ENCODE data around the gene GPR12.

DNA sequence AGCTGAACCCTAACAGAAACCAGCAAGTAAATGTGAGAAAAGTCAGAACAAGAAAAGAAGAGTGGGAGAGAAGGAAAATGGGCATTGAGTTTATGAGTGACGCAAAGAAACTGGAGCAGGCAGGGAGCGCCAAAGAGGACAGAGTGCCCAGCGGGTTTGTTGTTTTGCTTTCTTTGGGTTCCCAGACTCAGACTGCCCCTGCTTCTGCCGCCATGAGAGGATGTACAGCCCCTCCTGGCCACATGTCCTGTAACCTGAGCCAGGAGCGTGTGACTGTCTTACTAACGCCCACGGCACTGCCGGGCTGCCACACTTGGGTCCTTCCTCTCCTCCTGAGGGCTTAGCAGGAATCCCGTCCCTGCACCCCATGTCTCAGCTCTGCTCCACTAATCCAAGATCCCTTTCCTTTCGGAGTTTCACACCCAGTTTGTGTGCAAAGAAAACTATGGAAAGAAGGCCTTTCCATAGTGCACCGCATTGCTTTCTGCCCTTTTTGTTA is 80.5 kb downstream of the GPR12 start:
- PRO-cap: no peak
- RAMPAGE, long total RNA, 5 experiments: no peak in any of the 5 experiments
- RRBS: no CpG with 5 or more reads among the region's 11 CpGs

GRCh38 chr13:26721151-26721558 is 39.4 kb downstream of the GPR12 start:
- PRO-cap: no peak
- RAMPAGE, long total RNA, 5 experiments: no peak in any of the 5 experiments
- RRBS: no CpG with 5 or more reads among the region's 8 CpGs

DNA sequence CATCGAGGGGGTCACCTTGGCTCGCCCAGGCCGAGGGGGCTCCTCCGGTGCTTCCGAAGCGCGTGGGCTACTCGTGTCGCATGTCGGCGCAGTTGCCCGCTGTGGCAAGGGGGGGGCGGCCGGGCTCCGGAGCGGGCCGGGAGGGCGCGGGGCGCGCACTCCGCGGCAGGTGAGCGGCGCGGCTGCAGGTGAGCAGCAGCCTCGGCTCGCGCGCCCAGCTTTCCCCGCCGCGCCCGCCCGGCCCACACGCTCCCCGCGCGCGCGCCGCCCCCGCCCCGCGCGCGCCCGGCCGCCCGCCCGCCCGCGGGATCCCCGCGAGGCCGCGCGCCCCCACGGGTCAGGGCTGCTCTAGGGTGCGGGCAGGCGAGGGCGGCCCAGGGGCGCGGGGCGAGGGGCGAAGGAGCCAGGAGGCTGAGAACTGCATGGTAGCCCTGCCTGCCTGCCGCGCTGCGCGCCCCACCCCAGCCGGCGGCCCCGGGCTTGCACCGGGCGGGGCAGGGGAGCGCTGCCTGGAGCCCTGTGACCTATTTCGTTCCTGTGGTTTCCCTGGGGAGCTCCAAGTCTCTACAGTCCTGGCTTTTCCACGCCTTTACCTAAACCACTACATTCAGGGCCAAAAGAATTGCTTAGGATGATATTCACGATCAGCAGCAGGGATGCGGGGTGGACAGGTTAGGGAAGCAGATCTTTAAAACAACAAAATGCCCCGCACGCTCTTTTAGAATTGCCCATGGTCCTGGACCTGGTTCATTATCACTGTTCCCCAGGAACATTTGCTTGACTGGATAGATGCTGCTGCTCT is at the start of gene GPR12:
GPR12 (minus strand) TSS at position 223 of the 802 bp plus-strand sequence.
- PRO-cap: no peak
- RAMPAGE, long total RNA, 5 experiments: no peak in any of the 5 experiments
- RRBS: 5% methylated on average over 38 of the region's 82 CpGs

DNA sequence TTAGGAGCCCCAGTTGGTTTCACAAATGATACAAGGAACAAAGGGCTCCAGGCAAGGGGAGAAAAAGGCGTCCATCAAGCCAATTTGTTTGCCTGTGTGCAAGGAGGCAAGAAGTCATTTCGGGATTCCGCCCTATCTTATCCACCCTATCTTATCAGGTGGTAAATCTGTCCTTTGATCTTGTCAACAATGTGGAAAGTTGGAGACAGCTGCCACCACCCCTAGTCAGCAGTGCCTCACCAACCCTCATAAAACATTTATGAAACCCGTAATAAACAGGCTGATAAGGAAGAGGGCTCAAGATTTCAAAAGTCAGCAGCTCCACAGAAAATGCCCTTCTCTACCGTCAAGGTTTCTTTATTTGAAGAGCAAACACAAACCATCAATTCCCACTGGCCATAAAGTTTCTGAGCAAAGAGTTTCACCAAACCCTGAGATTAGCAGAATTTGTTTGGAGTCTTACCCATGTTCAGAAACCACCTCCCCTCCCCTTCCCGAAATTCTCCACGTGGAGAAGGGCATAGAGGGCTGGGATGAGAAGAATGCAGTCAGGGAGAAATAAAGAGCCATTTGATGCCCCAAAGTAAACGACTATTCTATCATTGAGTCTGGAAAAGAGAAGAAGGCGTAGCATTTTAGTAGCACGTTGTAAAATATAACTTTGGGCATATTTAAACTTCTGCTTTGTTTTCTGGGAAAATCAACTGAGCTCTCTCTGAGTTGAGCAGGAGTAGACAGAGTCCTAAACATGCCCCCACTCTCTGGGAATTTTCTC is 196.1 kb upstream of the GPR12 start:
- PRO-cap: no peak
- RAMPAGE, long total RNA, 5 experiments: no peak in any of the 5 experiments
- RRBS: no CpG with 5 or more reads among the region's 10 CpGs

DNA sequence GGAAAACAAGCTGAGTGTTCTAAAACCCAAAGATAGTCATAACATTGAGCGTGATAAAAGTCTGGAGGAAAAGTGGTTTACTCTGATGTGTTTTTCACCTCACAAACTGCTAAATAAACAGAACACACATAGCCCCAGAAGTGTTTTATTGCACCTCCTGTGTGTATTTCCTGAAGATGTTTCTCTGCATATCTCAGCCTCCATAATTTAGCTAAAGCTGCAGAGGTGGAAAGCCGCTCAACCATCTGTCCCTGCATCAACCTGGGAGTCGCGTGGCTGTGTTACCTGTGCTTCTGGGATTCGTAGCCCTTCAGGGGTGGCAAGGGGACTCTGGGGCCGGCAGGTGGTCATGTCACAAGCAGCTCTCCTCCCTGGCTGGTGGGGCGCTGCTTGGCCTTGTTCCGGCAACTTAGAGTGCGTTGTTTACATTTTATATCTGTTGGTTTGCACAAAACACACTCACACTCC is 191.1 kb downstream of the USP12 start:
- PRO-cap: no peak
- RAMPAGE, long total RNA, 5 experiments: no peak in any of the 5 experiments
- RRBS: 60% methylated on average over 3 of the region's 9 CpGs

- PRO-cap: no peak
- RAMPAGE, long total RNA, 5 experiments: no peak in any of the 5 experiments
- RRBS: no CpG with 5 or more reads among the region's 12 CpGs
Measured at GRCh38 chr13:27006967-27007227, 164.7 kb downstream of the USP12 start.

DNA sequence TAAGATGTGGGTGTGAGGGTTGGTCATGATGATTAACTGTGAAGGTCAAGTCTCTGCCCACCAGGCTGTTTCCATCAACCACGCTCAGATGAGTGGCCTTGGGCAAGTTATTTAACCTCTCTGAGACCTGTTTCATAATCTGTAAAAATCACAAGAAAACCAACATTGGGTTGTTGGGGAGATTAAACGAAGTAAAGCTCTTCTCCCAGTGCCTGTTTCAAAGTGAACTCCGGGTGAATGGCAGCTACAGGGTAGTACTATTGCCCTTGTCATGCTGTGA is 153.3 kb downstream of the USP12 start:
- PRO-cap: no peak
- RAMPAGE, long total RNA, 5 experiments: no peak in any of the 5 experiments
- RRBS: 61% methylated on average over 1 of the region's 3 CpGs

DNA sequence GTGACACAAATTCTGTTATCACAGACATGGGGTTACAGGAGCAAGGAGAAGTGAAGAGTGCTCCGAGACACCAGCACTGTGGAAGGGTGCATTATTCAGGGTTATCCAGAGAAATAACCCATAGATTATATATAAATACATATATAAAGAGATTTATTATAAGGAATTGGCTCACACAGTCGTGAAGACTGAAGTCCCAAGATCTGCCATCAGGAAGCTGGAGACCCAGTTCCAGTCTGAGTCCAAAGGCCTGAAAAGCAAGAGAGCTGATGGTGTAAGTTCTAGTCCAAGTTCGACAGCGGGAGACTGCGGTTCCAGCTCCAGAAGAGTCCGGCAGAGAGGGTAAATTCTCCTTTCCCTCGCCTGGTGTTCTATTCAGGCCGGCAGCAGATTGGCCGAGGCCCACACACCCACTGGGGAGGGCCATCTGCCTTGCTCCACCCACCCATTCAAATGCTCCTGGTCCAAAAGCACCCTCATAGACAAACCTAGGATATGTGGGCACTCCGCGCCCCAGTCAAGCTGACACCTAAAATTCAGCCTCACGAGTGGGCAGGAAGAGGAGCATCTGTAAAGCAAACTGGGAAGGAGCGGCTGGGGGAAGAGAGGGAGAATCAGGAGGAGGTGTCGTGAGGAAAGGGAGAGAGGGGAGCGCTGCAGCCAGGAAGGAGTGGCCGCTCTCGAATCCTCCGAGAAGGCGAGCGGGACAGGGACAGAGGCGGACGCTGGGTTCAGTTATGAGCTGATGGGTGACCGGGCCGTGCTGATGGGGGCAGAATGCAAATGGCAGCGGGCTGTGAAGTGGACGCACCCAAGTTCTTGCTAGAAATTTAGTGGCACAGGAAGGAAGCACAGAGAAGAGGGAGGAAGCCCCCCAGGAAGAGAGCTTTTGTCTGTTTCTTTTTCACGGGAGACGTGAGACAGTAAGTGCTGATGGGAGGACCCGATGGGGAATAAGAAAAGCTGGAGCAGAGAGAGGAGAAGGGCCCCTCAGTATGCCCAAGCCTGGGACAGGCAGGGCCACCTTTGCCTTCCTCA is 137.0 kb downstream of the USP12 start:
- PRO-cap: no peak
- RAMPAGE, long total RNA, 5 experiments: no peak in any of the 5 experiments
- RRBS: no CpG with 5 or more reads among the region's 29 CpGs

- PRO-cap: no peak
- RAMPAGE, long total RNA, 5 experiments: no peak in any of the 5 experiments
- RRBS: no CpG with 5 or more reads among the region's 7 CpGs
Measured at GRCh38 chr13:27130666-27131074, 40.9 kb downstream of the USP12 start.

DNA sequence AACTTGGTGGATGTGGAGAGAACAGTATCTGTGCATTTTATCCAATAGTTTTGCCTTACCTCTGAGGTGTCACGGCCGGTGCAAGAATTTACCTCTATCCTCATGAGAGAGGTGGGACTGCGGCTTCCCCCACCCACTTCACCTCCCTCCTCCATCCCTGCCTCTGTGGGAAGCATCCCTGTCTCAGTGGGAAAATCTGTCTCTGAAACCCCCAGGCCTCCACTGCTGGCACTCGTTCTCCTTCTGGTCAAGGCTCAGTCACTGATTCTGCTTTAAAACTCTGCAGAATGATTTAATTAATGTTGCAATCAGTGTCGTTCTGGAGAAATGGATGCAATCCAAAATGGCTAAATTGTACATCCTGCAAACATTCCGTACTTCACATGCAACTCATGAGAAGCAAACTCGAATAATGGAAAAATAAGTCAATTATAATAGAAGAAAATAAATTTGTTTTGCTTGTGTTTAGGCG is 5.5 kb downstream of the RASL11A start:
- PRO-cap: unidirectional peak, minus-strand start at position 245 of the sequence
- RAMPAGE, long total RNA, 5 experiments: no peak in any of the 5 experiments
- RRBS: no CpG with 5 or more reads among the region's 8 CpGs

DNA sequence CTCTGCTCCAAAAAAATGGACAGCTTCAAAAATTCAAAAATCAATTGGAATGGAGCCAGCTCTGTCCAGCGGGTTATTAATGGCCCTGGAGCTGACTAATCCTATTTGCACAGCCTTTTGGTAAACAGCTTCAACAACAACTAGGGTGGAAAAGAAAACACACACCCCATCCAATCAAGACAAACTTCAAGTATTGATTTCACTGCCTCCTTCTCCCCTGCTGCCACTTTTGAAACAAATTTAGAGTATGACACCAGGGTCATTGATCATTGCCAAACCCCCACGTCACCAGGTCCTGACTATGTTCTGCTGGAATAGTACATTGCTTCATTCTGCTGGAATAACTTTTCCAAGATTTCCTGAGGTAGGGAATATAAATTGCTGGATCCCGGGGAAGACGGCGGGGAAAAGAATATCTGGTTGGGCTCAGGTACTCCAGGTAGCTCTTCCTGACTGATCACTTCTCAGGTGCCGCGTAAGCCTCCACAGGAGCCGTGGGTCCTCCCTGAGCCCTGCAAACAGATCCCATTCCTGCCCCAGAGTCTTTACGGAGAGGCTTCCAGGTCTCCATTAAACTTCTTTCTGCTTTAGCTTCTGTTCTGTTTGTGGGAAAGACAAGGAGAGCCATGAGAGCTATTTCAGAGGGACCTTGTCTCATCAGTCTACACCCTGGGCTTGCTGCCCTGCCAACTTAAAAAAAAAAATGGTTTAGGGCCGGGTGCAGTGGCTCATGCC is 56.7 kb upstream of the GTF3A start:
- PRO-cap: no peak
- RAMPAGE, long total RNA, 5 experiments: no peak in any of the 5 experiments
- RRBS: no CpG with 5 or more reads among the region's 10 CpGs

DNA sequence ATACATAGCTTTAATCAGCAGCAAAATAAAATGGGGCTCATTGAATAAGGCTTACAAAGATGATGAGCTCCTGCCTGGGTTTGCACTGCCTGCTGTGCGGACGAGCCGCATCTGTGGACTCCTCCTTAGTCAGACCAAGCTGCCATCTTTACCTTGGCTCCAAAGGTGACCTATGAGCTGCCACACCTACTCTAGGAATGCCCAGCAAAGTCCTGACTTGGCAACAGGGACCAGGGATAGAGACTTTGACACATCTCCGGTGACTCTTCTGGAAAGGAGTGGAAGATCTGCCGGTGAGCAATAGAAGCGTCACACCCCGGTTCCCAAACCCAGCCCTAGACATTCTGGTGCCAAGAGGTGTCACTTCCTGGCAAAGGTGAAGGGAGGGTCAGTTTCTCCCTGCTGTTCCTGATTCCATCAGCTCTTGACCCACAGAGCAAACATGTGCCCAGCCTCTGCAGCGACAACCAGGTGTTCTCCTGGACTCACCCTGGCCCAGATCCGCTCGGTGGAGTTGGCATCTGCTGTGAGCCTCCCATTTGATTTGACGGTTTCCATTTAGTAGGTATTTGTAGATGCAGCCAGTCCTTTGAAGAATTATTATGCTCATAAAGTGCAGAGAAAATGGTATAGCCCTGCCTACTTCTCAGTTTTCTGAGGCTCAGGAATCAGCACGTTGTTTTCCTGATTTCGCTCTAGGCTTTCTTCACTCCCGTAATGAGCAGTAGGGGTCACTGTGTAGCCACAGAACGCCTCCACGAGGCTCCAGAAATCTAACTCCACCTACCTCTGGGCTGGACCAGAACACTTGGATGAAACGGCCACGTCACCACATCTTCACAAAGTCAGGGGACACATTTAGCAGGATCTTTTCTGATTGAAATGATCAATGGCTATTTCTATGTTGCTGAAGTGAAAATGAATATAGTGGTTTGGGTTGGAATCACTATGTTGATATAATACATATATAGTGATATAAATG is 50.0 kb upstream of the GTF3A start:
- PRO-cap: no peak
- RAMPAGE, long total RNA, 5 experiments: no peak in any of the 5 experiments
- RRBS: no CpG with 5 or more reads among the region's 18 CpGs

- PRO-cap: no peak
- RAMPAGE, long total RNA, 5 experiments: no peak in any of the 5 experiments
- RRBS: no CpG with 5 or more reads among the region's 8 CpGs
Measured at GRCh38 chr13:27379768-27380322, 44.6 kb upstream of the GTF3A start.

GRCh38 chr13:27403790-27404515 is 20.5 kb upstream of the GTF3A start:
- PRO-cap: bidirectional peak, plus-strand start at chr13:27404350, minus-strand start at chr13:27404040
- RAMPAGE, long total RNA, 5 experiments: no peak in any of the 5 experiments
- RRBS: no CpG with 5 or more reads among the region's 12 CpGs

- PRO-cap: no peak
- RAMPAGE, long total RNA, 5 experiments: no peak in any of the 5 experiments
- RRBS: no CpG with 5 or more reads among the region's 11 CpGs
Measured at GRCh38 chr13:27432412-27433107, 8.1 kb downstream of the GTF3A start.

- PRO-cap: no peak
- RAMPAGE, long total RNA, 5 experiments: no peak in any of the 5 experiments
- RRBS: no CpG with 5 or more reads among the region's 17 CpGs
Measured at GRCh38 chr13:27448980-27449623, 1.3 kb downstream of the MTIF3 start.

DNA sequence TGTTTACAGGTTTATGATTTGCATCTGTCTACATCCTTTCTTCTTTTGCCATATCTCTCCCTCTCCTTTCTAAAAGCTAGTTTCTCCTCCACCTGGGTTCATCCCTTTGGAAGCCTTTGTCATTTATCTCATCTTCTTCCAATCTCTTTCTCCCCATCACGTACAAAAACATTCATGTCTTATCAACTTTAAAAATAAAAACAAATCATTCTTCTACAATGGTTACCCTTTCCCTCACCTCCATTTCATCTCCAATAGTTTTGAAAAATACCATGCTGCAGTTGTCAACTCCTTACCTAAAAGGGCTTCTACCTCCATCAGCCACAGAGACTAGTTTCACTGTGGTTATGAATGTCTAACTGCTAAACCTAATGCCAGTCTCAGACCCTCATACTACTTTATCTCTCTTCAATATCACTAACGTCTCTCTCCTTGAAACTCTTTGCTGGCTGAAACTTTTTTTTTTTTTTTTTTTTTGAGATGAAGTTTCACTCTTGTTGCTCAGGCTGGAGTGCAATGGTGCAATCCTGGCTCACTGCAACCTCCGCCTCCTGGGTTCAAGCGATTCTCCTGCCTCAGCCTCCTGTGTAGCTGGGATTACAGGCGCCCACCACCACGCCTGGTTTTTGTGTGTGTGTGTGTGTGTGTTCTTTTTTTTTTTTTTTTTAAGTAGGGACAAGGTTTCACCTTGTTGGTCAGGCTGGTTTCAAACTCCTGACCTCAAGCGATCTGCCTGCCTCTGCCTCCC is 27.0 kb downstream of the LNX2 start:
- PRO-cap: no peak
- RAMPAGE, long total RNA, 5 experiments: start-site peak on the minus strand in 1 of 5 experiments, centred at position 382 of the sequence, 11 reads per replicate
- RRBS: no CpG with 5 or more reads among the region's 7 CpGs

DNA sequence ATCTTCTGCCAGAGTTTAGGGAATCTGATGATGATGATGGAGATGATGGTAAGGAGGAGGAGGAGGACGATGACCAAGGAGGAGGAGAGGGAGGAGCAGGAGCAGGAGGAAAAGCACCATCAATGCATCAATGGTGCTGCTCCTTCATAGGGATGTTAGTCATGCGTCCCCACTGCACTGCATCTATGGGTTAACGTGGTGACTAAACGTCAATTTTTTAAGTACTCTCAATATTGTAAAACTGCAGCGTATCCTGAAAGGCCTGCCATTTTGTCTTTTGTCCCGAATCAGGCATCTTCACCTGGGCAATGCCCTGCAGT is 64.8 kb upstream of the GSX1 start:
- PRO-cap: no peak
- RAMPAGE, long total RNA, 5 experiments: no peak in any of the 5 experiments
- RRBS: no CpG with 5 or more reads among the region's 6 CpGs

DNA sequence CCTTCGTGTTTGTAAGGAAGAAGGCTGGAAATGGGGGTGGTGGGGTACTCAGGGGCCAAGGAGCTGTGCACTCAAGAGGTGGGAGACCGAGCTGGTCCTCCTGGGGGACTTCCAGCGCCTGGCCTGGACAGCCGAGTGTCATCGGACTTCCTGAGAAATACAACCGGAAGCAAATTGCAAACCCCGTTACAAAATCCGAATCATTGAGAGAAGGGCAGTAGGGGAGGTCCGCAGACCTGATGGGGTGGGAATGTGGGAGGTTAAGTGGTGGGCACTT is 1.8 kb upstream of the CDX2 start:
- PRO-cap: no peak
- RAMPAGE, long total RNA, 5 experiments: no peak in any of the 5 experiments
- RRBS: no CpG with 5 or more reads among the region's 9 CpGs

DNA sequence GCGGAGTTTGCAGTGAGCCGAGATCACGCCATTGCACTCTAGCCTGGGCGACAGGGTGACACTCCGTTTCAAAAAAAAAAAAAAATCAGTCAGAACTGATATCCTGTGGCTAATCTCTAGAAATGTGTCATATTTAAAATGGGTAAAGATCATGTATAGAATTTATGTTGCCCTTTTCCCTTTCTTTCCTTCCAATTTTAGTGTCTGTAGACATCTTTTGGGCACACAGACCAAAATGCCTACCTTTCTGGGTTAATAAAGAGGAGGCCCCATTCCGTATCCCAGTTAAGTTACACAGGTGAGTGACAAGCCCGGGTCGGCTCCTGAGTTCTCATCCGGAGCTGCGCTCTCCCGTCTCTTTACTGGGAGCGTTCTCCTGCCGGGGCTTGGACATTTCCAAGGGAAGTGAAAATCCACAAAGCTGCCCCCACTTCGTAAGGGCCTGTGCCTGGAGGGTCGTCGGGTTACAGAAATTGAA is 6.0 kb upstream of the CDX2 start:
- PRO-cap: no peak
- RAMPAGE, long total RNA, 5 experiments: no peak in any of the 5 experiments
- RRBS: no CpG with 5 or more reads among the region's 16 CpGs

Measured in stomach (tissue), 7 donors.